Glomerular endothelial cell (primary cell): Measurements from ENCODE around the genes POMC, DTNB and RAB10.

DNA sequence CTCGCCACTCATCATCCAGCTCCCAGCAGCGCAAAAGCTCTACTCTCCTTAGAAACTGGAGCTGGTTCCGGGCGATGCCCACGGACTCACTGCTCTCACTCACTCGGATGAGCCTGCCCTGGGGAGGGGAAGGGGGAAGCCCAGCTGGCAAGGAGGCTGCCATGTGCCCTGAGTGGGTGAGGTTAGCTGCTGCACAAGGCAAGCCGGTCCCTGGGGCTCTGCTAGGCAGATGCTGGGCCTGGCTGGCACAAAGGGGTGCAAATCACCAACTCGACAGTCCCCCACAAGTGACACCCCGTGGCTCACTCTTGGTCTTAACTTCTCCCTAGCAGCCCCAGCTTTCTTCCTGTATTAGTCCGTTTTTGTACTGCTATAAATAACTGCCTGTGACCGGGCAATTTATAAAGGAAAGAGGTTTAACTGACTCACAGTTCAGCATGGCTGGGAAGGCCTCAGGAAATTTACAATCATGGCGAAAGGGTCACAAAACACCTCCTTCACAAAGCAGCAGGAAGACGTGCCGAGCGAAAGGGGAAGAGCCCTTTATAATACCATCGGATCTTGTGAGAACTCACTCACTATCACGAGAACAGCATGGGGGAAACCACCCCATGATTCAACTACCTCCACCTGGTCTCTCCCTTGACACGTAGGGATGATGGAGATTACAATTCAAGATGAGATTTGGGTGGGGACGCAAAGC, 33.2 kb downstream of the ADCY3 start:
- RAMPAGE, long total RNA: no peak

GRCh38 chr2:24912854-24913230, 7.2 kb downstream of the ADCY3 start:
- RAMPAGE, long total RNA: no peak

GRCh38 chr2:24920412-24920843, 391 bp upstream of the ADCY3 start:
- RAMPAGE, long total RNA: no peak

- RAMPAGE, long total RNA: no peak
Measured at GRCh38 chr2:24926611-24927554, 6.8 kb upstream of the ADCY3 start.

DNA sequence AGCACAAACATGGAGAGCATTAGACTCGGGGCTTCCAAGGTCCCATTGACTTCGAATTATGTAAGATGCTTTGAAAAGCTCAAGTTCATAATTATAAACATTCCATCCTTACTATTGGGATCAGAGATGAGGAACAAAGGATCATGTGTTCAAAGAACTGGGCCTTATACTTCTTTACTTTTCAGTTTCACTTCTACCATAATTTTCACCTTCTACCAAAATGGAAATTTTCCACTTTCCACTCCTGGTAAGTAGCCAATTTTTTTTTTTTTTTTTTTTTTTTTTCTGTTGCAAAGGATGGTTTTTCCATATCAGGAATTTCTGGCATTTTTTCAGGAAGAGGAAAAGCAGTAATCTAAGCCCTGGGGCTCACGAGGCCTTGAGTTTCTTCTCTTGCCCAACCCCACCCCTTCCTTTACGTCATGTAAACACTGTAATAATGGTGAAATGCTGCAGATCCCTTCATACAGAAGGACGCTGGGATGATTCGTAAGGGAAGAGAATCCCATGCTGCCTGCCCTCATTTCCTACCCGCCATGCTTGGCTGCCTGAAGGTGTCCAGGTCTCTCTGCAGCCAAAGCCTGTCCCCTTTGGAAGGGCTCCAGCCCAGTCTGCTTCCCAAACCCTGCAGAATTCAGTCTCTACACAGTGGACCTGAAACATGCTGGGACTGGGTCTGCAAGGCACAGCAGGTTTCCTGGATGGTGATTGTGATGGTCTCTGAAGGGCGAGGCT, 56.9 kb downstream of the EFR3B start:
- RAMPAGE, long total RNA: no peak

DNA sequence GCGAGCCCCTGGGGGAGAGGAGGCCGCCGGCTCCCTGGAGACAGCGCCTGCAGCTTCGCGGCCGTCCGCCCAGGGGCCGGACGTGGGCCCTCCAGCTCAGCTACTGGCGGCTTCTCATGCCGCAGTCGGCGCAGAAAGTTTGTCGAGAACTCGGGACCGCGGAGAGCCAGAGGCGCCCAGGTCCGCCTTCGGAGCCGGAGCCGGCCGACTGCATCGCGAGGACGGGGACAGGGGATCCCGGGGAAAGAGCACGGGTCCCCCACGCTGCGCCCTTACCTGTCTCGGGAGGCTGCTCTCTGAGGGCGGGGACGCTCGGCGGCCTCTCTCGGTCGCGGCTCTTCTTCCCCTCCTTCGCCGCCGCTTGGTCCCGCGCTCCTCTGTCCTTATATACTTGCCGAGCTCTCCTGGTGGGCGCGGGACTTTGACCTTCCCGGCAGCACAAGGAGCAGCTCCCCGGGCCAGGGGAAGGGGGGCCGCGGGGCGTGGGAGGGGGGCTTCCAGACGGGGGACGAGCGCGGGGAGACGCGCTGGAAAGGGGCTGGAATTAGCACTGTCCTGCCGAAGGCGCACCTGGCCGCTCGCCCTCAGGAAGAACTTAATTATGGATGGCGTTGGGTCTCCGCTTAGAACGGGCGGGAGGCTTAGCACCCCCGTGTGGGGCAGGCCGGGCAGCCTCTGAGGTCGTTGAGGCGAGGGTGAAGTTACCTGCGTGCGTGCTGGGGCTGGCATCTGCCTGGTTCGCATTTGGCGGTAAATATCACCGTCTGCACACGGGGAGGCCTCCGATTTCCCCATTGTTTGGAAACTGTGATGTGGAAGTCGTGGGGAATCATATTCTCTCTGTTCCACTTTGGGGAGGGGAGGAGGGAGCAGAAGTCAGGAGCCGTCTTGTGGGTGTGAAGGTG, at the start of gene POMC:
TSS of gene POMC (minus strand) at position 359 of the 905 bp plus-strand sequence.
- RAMPAGE, long total RNA: no peak

DNA sequence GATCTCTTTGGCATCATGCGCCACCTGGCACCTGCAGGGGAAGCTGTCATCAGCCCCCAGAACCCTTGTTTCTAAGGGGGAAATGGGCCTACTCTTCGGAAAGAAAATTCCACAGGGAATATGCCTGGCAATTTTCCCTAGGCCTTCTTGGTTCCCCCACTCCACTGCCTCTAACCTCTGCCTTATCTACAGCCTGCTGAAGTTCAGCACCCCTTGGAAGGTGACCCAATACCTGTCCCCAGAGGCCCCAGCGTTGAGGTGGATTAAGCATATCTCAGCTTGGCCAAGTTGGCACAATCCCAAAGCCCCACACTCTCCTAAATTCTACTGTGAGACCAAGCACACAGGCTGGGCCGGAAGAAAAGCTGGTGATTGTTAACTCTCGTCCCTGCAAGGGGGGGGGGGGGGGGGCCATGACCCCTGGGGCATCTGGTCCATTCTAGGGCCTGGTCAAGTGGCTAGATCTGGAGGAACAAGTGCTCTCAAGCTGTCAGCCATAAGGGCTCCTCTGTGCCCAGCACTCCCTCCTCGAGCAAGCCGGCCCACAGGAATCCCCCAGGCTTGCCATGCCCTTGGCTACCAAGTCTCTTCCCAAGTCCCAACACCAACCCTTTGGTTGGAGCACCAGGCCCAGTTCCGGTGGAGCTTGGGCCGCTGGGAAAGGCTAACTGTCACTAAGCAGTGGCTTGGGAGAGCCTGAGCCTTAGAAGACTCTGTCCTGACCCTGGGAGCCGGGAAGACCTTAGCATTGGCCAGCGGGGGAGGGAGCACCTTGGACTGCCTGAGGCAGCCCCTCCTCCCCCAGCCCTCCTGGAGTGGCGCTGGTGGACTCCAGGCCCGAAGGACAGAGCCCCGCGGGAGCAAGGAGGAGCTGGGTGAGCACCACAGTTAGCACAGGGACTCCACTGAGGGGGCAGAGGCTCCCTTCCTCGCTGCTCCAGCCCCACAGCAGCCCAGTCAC, 62.3 kb upstream of the POMC start:
- RAMPAGE, long total RNA: no peak

- RAMPAGE, long total RNA: no peak
Measured at GRCh38 chr2:25250101-25251170, 82.1 kb upstream of the POMC start.

- RAMPAGE, long total RNA: no peak
Measured at GRCh38 chr2:25251661-25252300, 83.4 kb upstream of the POMC start.

DNA sequence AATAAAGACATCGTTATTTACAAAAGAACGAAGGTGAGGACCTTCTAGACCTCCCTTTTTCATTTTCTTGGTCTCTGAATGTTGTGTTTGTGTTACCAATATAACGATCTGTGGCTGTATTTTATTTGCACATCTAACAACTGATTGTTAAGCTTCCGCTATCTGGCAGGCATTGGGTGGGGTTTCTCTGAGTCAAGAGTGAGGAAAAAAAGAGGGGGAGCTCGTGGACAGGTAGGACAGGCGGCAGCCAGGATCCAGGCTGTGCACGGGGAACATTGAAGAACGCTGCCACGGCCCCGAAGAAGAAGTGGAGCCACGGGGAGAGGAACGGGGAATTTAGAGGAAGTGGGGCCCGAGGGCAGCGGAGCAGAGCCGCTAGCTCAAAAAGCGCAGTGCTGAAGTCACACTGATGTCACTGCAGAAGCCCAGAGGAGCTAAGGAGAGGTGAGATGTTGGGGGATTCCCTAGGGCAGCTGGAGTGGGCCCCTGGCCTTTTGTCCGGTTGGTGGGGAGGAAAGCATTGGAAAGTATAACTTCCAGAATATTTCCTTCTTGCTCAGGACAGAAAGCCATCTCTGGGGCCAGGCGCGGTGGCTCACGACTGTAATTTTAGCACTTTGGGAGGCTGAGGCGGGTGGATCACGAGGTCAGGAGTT, 20.9 kb upstream of the DNMT3A start:
- RAMPAGE, long total RNA: no peak

- RAMPAGE, long total RNA: no peak
Measured at GRCh38 chr2:25419906-25420151, 78.1 kb upstream of the DNMT3A start.

DNA sequence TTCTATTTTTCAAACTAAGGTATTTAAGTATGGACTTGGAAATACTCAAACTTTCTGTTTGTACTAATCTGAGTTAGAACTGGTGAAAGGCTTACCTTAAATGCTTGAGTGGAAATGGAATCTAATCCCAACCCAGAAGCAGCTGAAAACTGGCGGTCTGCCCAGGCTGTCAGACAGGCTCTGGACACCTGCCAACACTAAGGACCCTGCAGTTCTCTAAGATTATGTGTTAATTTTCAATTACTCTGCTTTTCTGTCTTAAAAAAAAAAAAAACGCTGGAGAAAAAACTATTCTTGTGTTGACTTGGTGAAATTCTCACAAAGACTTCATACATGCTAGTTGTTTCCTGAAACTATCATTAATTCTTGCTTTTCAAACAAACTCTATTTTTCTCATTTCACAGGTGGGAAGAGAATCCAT, 132.3 kb upstream of the DNMT3A start:
- RAMPAGE, long total RNA: no peak

DNA sequence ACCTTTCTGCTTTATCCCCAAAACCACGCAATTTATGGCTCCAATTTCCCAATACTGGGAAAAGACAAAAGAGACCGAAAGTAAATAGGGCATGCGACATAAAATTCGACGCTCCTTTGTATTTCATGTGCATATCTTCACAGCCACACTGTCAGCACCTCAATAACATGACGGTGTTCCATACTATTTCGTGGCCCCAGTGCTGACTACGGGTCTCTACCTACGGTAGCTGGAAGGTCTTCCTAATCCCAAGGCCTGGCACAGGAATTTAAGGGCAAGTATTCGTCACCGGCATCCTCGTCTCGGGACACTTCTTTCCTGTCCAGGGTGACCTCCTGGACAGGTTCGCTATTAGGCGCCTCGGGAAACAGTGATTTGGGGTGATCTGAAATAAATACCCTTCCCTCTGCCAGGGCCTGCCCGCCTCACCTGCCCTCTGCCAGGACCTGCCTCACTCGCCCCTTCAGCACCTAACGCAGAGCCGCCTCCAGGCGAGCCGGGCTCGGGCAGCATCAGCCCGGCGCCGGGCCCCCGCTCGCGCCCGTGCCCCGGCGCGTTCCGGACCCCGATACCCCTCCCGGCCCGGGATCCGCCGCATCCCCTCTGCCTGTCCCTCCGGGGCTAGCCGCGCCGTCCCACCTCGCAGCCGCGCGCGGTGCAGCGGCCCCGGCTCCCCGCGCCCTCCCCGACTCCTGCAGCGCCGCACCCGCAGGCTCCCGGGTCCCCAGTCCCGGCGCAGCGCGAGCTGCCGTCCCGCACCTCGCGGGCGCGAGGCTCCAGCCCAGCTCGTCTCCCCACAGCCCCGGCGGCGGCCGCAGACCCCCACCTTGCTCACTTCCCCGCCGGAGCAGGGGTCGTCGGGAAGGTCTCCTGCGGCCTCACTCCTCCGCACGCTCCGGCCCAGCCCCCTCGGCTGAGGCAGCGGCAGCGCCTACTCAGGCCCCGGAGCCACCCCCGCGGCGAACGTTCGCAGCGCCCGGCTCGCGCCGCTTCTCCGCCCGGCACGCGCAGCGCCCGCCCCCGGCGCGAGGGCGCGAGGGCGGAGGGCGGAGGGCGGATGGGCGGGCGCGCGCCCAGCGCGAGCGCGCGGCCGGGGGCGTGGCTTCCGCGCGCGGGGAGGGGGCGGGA, at the start of gene DTNB:
TSS of gene DTNB (minus strand) at position 1,018 of the 1,128 bp plus-strand sequence.
- RAMPAGE, long total RNA: no peak

DNA sequence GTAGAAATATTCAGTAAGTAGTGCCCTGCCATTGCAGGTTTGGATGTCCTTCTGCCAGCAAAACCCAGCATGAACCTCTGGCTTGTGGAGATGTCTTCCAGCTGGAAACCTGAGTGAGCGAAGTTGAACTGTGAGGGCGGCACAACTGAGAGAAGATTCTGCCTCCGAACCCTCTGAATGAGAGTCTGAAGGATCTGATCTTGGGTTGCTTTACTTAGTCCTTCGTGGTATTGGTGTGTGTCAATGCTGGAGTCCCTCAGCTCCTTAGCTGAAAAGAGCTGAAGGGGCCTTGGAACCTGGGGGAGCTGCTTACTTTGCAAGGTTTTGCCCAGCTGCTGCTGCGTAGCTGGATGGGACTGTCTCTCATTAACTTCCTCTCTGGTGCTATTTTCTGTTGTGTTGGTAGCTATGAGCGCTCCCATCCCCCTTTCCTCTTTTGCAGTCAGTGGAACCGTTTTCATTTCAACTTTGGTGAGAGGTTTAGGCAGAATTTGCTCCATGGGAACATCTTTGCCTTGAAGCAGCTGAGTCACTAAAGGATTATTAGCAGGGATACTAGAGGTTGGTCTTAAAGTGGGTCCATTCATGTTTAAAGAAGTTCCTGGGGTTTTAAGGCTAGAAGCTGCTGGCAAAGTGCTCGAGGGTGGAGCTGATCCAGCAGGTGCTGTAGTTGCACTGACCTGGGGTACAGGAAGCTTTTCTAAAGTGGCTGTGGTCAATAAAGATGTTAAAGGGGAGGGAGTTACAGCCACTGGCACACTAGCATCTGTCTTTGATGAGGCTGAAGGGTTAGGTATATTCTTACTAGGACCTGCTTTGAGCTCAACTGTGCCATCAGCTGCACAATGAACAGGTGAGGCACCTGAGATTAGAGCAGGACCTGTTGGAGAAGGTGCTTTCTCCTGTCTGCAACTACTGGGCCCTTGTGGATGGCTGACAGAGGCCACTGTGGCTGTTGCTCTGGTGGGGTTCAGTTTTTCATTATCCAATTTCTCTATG, 69.9 kb upstream of the DTNB start:
- RAMPAGE, long total RNA: no peak

- RAMPAGE, long total RNA: no peak
Measured at GRCh38 chr2:25799058-25799620, 79.1 kb downstream of the ASXL2 start.

- RAMPAGE, long total RNA: no peak
Measured at GRCh38 chr2:25816237-25816835, 62.0 kb downstream of the ASXL2 start.

GRCh38 chr2:25822109-25823059, 55.9 kb downstream of the ASXL2 start:
- RAMPAGE, long total RNA: no peak

DNA sequence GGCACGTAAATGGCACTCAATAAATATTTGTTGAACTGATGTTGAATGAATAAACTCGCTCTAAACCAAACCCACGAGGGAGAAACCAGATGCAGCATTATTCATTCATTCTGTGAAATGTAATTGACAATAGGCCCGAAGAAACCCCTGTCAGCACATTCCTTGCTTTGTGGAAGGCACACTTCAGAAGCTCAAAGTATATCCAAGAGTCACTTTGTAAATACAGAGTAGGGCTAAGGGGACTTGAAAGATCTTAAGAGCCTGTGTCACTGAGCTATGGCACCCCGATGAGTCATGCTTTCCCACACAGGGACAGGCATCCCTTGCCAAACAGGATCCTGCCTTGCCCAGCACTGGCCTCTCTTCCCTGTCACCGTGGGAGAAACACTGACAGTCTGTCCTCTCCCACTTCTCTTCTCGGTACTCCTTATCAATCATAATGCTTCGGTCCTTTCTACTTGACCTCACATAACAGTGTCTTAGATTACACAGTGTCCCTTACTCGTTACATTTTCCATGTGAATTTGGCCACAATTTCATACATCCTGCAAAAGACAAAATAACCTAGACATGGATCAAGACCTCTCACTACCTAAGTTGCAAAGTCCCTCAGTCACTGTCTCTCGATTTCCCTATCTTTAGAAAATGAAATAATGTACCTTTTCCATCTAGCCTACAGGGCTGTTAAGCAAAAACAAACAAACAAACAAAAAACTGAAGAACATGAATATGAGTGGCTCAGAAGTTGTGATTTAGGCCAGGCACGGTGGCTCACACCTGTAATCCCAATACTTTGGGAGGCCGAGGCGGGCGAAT, 21.3 kb upstream of the RAB10 start:
- RAMPAGE, long total RNA: no peak

- RAMPAGE, long total RNA: start-site peak on the plus strand at chr2:26034097-26034159, 1,168 and 683 reads in 2 replicates
Measured at GRCh38 chr2:26033925-26034774, at the start of gene RAB10. Gene RAB10, plus strand, starts transcription at chr2:26034084.

DNA sequence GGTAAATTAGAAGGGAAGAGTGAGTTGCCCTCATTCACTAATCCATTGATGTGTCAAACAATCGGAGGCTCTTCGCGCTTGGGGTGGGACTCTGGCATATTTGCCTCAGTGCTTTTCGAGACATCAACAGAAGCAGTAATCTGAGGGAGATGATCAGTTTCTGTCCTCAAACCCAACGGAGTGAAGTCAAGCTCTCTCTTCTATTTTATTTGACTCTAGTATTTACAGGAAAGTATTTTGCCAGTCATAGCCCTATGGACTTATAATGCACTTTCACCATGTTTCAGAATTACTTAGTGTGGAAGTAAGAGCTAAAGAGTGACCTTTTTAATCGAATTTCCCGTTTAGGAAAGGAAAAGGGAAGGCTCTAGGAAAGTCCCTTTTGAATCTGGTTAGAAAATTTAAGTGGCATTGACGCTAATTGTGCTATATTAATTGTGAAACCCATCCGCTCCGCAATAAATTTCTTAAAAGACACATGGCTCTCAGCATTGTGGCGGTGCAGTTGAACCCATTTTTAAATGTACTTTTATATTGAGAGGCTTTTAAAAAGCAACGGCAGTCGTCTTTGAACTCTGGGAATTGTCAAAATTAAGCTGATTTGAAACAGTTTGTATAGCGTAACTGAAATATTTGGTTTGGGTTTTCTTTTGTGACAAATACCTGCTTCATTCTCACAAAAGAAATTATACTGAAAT, 1.5 kb downstream of the RAB10 start:
- RAMPAGE, long total RNA: no peak